AG09309 (cell line): ENCODE data around the gene PARP1.

- RRBS, result no CpG with 5 or more reads among the region's 10 CpGs
Observed at GRCh38 chr1:226000743-226001164, 1.6 kb upstream of the SDE2 start.

- RRBS, result 2% methylated on average over 26 of the region's 89 CpGs
Observed at GRCh38 chr1:226121206-226122032, 58.9 kb downstream of the H3-3A start.

DNA sequence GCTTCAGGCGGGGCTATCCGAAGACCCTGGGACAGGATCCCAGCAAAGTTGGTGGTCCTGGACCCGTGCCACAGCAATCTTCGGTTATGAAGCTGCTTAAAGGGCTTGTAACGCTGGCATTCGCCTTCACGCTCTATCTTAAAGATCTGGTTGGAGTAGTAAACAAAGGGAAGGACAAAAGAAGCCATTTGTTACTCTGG lies 43.0 kb downstream of the PARP1 start:
- RRBS, result no CpG with 5 or more reads among the region's 7 CpGs

GRCh38 chr1:226390152-226390728 lies 17.7 kb downstream of the PARP1 start:
- RRBS, result 94% methylated on average over 2 of the region's 10 CpGs

DNA sequence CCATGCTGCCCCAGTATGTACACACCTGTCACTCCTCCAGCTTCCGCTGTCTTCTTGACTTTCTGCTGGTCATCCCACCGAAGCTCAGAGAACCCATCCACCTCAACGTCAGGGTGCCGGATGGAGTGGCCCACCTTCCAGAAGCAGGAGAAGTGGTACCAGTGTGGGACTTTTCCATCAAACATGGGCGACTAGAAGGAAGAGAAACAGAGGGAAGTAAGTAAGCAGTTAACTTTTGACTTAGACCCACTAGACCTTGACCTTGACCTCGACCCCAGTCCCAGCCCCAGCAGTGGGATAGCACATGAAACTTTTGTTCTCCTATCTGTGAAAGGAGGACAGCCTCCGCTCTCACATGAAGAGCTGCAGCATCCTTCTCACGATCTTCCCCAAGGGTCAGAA lies 5.7 kb downstream of the PARP1 start:
- RRBS, result no CpG with 5 or more reads among the region's 8 CpGs

DNA sequence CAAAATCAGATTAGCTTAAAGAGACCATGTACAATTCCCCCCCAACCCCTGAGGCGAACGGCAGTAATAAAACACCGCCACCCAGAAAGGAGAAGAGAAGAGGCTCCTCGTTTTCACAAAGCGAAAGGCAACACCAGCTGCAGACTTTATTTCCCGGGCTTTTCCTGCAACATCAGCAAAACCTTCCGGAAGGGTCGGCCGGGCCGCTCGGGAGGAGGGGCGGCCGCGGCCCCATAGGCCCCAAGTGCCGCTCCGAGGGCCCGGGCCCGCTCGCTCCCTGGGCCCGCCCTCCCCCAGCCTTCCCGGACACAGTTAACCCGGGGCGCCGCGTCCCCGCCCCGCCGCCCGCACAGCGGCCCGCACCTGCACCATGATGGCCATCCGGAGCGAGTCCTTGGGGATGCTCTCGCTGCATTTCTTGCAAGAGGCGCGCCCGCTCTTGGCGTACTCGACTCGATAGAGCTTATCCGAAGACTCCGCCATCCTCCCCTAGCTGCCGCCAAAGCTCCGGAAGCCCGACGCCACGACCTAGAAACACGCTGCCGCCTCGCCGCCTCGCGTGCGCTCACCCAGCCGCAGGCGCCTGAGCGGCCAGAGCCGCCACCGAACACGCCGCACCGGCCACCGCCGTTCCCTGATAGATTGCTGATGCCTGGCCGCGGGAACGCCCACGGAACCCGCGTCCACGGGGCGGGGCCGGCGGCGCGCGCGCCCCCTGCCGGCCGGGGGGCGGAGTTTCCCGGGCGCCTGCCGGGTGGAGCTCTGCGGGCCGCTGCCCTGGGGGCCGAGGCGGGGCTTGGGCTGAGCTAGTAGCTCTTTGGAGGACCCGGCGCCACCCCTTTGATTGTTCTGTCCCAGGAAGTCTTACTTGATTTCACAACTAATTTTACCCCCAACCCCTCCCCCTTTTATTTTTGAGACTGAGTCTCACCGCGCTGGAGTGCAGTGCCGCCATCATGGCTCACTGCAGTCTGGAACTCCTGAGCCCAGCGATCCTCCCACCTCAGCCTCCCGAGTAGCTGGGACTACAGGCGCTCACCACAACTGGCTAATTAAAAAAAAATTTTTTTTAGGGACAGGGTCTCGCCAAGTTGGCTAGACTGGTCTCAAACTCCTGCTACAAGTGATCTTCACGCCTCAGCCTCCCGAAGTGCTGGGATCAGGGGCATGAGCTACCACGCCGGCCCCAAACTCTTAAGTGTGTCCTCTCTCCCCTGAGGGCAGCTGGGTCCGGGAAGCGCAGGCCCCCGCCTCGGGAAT lies at the start of gene PARP1:
Gene PARP1 (minus strand): TSS at position 647 of the 1,260 bp plus-strand sequence.
- RRBS, result 2% methylated on average over 39 of the region's 105 CpGs

DNA sequence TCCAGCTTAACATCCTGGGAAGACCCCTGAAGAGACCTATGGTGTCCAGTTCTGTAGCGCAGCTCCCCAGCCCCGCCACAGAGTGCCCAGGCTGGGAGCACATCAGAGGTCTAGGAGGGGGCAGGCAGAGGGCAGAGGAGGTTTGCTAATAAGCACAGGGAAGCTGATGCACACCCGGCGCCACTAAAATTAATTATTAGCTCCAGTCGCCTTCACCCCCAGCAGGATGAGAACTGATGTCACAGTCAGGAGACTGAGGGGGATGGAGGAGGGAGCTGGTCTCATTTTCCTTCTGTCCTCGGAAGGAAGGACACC lies 38.4 kb downstream of the STUM start:
- RRBS, result no CpG with 5 or more reads among the region's 6 CpGs

- RRBS, result 71% methylated on average over 2 of the region's 11 CpGs
Observed at GRCh38 chr1:226656205-226656935, 82.7 kb downstream of the ITPKB start.

DNA sequence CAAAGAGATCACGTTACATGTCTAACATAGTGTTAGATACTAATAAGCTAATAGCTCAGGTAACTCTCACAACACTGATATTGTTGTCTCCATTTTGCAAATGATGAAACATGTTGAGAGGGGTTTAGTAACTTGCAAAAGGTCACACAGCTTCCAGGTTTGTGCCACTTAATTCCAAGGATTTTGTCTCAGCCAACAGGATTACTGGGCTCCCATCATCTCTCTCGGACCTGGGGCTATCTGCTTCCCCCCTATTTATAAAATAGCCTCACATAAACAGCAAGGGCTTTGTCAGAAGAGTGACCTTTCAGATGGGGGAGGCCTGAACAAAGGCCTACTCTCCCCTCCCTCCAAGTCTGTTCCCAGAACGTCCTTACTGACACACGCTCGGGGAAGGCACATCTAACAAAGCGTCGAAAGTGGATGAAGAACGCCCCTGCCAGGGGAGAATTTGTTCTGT lies 81.4 kb downstream of the ITPKB start:
- RRBS, result no CpG with 5 or more reads among the region's 8 CpGs

GRCh38 chr1:226679678-226680721 lies 59.1 kb downstream of the ITPKB start:
- RRBS, result no CpG with 5 or more reads among the region's 28 CpGs

DNA sequence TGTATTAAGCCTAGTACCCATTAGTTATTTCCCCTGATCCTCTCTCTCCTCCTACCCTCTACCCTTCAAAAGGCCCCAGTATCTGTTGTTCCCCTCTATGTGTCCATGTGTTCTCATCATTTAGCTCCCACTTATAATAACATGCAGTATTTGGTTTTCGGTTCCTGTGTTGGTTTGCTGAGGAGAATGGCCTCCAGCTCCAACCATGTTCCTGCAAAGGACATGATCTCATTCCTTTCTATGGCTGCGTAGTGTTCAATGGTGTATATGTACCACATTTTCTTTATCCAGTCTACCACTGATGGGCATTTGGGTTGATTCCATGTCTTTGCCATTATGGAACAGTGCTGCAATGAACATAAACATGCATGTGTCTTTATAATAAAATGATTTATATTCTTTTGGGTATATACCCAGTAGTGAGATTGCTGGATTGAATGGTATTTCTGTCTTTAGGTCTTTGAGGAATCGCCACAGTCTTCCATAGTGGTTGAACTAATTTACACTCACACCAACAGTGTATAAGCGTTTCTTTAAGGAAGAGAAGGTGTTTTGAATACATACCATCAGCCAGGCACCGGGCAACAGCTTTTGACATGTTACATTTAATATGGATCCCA lies 49.3 kb downstream of the ITPKB start:
- RRBS, result no CpG with 5 or more reads among the region's 5 CpGs

GRCh38 chr1:226703164-226703704 lies 35.8 kb downstream of the ITPKB start:
- RRBS, result 2% methylated on average over 14 of the region's 54 CpGs

GRCh38 chr1:226709950-226711048 lies 28.8 kb downstream of the ITPKB start:
- RRBS, result no CpG with 5 or more reads among the region's 14 CpGs

DNA sequence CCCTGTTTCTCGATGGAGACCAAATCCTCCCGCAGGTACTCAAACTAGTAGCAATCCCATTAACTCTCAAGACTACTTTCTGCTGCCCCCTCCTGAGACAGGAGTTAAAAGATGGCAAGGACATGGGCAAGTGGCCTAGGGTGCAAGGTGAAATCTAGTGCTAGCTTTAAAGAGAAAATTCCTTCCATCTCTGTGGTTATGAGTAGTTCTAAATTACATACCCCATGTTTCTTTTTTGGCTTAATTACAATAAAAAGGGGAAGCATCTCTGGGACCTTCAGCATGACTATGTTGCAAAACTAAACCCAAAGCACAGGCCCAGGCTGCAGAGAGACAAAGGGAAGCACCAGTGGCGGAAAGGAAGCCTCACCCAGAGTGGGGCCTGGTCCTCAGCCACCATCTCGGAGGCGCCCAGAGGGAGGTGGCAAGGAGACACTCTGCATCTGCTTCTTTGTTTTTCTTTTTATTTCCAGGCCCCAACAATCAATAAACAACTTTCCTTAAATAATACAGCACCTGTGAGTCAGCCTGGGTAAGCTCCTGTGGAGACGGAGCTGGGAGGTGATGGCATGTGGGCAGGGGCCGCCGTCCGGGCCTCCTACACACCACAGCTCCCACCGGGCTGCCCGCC lies 21.8 kb downstream of the ITPKB start:
- RRBS, result no CpG with 5 or more reads among the region's 11 CpGs

DNA sequence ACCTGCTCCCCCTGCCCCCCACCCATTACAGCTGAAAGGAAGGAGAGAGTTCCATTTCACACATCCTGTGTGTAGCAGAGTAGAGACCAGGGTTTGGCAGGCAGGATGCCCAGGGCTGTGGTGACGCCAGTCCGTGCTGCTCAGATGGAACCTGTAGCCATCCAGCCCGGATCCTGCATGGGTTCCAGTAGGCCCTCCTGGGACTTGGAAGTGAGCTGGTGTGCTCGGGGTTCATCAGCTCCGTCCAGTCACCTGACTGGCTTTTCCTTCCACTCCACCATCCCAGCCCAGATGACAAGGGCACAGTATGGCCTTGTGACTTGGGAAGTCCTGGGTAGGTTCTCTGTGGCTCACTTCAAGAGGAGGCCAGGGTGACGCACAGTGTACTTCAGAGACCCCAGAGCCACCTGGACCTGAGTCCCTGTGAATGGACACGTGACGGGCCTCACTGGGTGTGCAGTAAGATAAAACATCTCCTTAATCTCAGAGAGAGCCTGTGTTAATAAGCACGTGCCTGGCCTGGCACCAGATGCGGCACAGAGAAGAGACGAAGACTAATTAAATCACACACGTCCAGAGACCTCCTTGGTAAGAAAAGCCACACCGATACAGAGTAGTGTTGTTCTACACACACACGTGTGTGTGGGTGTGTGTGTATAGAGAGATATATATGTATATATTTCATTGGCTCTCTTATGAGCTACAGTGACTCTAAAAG lies 16.0 kb downstream of the ITPKB start:
- RRBS, result no CpG with 5 or more reads among the region's 14 CpGs

DNA sequence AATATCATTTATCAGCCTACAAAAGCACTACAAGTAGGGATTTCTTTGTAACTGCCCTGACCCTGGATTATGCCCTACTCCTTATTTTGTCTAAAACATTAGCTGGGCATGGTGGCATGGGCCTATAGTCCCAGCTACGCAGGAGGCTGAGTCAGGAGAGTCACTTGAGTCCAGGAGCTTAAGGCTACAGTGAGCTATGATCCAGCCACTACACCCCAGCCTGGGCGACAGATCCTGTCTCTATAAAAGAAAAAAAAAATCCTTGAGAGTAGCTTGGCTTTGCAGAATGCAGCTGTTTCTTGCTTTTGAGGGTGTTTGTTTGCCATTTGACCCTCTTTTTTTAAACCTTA lies 55.8 kb upstream of the PSEN2 start:
- RRBS, result no CpG with 5 or more reads among the region's 2 CpGs

GRCh38 chr1:226892076-226892529 lies 21.7 kb downstream of the PSEN2 start:
- RRBS, result no CpG with 5 or more reads among the region's 9 CpGs

DNA sequence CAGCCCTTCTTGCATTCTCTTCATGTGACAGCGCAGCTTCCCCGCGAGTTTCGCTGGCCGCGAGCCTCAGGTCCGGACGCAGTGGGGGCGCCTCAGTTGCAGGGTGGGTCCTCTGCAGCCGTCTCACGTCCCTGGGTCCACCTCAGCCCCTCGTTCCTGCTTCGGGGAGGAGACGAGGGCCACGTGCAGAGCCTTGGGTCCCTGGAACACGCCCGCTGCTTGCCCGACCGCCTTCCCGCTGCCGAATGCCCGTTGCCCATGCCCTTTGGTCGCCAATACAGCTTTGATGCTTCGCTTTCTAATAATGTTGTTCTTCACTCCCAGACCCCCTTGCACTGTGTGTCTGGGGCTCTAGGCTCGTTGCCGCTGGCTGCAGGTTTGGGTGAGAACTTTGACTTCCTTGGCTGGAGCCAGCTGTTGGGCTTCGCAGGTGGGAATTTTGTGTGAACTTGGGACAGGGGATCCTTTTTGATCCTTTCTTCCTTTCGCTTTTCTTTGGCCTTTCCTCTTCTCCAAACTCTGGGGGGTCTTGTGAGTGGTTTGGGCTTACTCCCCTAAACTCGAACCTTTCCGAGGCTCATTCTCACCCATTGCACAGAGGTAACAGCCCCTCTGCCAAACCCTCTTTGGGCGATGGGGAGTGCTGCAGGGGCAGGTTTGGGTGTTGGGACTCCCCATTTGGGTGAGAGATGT lies 530 bp downstream of the COQ8A start:
- RRBS, result no CpG with 5 or more reads among the region's 31 CpGs

DNA sequence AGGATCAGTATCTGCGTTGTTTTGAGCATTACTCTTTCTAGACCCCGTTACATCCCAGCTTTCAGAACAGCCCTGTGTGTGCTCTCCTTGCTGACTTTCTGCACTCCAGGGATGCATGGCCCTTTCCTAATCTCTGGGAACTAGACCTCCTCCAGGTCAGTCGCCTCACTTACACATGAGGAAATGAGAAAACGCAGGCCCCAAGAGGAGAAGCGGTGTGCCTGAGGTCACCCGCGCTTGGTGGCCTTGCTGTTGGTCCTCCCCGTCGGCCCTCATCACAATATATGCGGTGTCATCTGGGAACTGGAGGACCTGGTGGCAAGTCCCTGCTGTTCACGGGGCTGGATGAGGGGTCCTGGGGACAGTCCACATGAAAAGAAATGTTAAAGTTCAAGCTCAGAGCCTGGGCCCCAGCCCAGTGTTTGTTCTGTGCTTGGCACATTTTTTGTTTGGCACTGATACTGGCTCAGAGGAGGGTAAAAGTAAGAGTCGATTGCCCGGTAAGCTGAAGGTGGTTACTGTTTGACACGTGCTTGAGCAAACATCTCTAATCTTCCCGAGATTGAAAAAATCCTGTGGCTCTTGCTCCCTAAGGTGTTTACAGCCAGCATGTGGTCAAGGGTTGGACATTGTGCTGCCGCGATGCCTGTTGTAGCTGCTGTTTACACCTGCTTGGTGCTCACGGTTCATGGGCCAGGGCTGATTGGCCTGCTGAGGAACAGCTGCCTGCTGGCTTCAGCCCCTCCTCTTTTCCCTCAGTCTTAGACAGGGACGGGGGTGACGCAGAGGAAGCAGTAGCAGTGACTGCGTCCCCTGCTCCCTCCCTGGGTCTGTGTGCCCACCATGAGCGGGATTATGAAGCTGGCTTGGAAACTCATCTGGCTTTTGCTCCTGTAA lies 5.2 kb downstream of the COQ8A start:
- RRBS, result no CpG with 5 or more reads among the region's 22 CpGs

- RRBS, result 83% methylated on average over 5 of the region's 22 CpGs
Observed at GRCh38 chr1:226980729-226981352, 40.7 kb downstream of the COQ8A start.